Thyroid gland (tissue), 7 donors: ENCODE measurements around the genes UBE2E1, CMC1 and AZI2.

GRCh38 chr3:23268930-23269783, 66.0 kb downstream of the UBE2E2 start:
- PRO-cap, 2 experiments: no peak in any of the 2 experiments
- RAMPAGE, long total RNA, 5 experiments: no peak in any of the 5 experiments

- PRO-cap, 2 experiments: no peak in any of the 2 experiments
- RAMPAGE, long total RNA, 5 experiments: no peak in any of the 5 experiments
Measured at GRCh38 chr3:23389628-23390161, 186.6 kb downstream of the UBE2E2 start.

DNA sequence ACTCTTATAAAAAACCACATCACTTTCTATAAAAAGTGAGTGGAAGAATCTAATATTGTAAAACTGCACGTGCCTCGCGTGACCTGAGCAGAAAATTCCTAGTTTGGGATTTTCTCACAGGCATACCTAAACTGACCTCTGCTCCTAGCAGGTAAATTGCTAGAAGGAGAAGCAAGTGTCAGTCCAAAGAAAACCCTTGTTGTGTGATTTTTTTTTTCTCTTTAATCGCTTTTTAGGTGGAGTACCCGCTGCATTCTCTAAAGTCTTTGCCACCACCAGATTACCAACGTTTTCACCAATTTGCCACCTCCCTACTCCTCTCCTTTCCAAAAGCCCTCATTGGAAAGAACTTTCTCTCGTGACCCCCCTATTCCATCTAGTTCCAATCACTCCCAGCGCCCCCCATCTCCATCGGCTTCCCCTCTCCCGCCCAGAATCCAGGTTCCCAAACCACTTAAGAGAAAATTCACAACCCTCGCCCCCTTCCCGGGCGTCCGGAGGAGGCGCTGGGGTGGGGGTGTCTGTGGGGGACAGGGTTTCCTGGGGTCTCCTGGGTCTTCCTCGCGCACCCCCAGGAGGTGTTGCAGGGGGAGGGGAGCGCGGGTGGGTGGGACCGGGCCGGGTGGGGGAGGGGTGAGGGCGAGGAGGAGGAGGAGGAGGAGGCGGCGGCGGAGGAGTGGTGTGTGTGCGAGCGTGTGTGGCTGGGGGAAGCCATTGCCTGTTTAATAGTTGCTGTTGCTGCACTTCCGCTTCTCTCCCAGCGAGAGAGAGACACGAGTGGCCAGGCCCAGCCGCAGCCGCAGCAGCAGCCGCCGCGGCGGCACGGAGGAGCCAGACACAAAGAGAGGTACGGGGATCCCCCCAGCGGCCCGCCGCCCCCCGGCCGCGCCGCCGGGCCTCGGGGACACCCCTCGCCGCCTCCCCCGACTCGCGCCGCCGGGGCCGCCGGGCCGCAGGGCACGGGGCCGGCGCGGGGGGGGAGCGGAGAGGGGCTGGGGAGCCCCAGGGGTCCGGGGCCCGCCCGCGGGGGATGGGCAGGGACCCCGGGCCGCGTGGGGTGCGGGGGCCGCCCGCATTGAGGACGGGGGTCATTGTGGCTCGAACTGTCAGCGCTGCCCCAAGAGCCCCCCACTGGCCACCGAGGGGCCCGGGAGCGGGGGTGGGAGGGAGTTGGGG, at the start of gene UBE2E1:
Gene UBE2E1, plus strand, starts transcription at position 714 of the 1,176 bp plus-strand sequence.
- PRO-cap, 2 experiments: peak in 2 of 2 experiments; most common plus-strand start position 751 of the sequence (in 1); most common minus-strand start position 724 of the sequence (in 2)
- RAMPAGE, long total RNA, 5 experiments: start-site peak on the plus strand in 2 of 5 experiments, centred at positions 722 to 778 of the sequence, 378 to 746 reads per replicate

DNA sequence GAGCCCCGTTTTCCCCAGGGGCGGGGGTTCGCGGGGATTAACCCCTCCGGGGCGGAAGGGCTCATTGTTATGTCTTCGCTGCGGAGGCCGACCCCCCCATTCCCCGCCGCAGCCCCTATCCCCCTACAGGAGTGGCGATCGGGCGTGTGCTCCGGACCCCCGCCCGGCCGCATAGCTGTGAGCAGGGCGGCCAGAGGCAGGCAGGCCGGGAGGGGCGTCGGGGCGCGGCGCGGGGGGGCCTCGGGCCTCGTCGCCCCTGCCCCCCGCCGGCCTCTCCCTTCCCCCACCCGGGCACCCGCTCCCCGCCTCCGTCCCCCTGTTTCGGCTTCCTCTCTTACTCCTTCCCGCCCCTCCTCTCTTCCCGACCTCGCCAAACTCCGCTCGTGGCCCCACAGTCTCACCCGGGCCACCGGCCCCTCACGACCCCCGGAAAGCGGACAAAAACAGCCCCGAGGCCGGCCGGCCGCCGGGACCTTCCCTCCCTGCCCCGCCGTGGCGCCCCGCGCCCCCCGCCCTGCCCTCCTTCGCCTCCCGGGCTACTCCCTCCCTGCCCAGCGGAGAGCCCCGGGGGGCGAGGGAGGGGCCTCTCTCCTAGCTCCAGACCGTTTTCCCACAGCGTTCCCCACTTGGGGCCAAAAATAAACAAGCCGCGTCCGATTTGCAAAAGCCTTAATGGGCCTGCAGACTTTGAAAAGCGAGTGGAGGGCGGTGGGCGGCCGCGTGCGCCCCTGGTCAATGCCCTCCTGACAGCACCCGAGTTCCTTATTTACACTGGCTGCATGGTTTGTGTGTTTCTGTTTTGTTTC, 866 bp downstream of the UBE2E1 start:
- PRO-cap, 2 experiments: peak in 2 of 2 experiments; most common plus-strand start position 373 of the sequence (in 1); most common minus-strand start position 745 of the sequence (in 2)
- RAMPAGE, long total RNA, 5 experiments: no peak in any of the 5 experiments

- PRO-cap, 2 experiments: no peak in any of the 2 experiments
- RAMPAGE, long total RNA, 5 experiments: no peak in any of the 5 experiments
Measured at GRCh38 chr3:23958656-23959495, 13.8 kb downstream of the NR1D2 start.

DNA sequence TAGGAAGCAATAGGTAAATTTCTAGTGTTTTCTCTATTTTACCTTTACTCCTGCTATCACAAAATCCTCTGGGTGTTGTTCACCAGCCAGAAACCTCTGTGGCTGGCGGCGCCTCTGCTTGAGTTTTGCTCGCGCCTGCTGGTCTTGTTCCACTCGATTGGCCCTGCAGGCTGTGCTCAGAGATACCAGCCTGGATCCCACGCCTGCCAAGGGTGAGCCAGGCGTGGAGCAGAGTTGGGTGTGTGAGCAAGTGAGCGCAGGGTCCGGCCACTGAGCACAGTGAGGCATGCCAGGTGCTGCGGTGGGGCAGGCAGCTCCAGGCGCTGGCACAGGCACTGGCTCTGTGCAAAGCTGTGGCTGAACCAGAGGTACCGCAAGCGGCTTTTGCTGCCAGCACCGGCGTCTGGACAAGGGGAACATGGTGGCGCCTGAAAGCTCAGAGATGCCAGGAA, 73.6 kb downstream of the NR1D2 start:
- PRO-cap, 2 experiments: peak in 2 of 2 experiments; most common plus-strand start position 277 of the sequence (in 2); most common minus-strand start position 98 of the sequence (in 2)
- RAMPAGE, long total RNA, 5 experiments: start-site peak on the plus strand in 2 of 5 experiments, centred at positions 286 to 300 of the sequence, 16 to 17 reads per replicate

GRCh38 chr3:24340189-24340702, 154.4 kb downstream of the THRB start:
- PRO-cap, 2 experiments: no peak in any of the 2 experiments
- RAMPAGE, long total RNA, 5 experiments: no peak in any of the 5 experiments

GRCh38 chr3:24453668-24454198, 40.9 kb downstream of the THRB start:
- PRO-cap, 2 experiments: no peak in any of the 2 experiments
- RAMPAGE, long total RNA, 5 experiments: no peak in any of the 5 experiments

GRCh38 chr3:25508225-25508743, 80.2 kb downstream of the RARB start:
- PRO-cap, 2 experiments: no peak in any of the 2 experiments
- RAMPAGE, long total RNA, 5 experiments: no peak in any of the 5 experiments

- PRO-cap, 2 experiments: no peak in any of the 2 experiments
- RAMPAGE, long total RNA, 5 experiments: no peak in any of the 5 experiments
Measured at GRCh38 chr3:25618351-25618884, 46.3 kb downstream of the TOP2B start.

- PRO-cap, 2 experiments: peak in 1 of 2 experiments; most common plus-strand start chr3:25788803 (in 1)
- RAMPAGE, long total RNA, 5 experiments: no peak in any of the 5 experiments
Measured at GRCh38 chr3:25788459-25789132, 1.3 kb upstream of the OXSM start.

GRCh38 chr3:26768278-26768685, 145.7 kb downstream of the LRRC3B start:
- PRO-cap, 2 experiments: no peak in any of the 2 experiments
- RAMPAGE, long total RNA, 5 experiments: no peak in any of the 5 experiments

GRCh38 chr3:27426149-27426581, 57.0 kb upstream of the NEK10 start:
- PRO-cap, 2 experiments: no peak in any of the 2 experiments
- RAMPAGE, long total RNA, 5 experiments: no peak in any of the 5 experiments

DNA sequence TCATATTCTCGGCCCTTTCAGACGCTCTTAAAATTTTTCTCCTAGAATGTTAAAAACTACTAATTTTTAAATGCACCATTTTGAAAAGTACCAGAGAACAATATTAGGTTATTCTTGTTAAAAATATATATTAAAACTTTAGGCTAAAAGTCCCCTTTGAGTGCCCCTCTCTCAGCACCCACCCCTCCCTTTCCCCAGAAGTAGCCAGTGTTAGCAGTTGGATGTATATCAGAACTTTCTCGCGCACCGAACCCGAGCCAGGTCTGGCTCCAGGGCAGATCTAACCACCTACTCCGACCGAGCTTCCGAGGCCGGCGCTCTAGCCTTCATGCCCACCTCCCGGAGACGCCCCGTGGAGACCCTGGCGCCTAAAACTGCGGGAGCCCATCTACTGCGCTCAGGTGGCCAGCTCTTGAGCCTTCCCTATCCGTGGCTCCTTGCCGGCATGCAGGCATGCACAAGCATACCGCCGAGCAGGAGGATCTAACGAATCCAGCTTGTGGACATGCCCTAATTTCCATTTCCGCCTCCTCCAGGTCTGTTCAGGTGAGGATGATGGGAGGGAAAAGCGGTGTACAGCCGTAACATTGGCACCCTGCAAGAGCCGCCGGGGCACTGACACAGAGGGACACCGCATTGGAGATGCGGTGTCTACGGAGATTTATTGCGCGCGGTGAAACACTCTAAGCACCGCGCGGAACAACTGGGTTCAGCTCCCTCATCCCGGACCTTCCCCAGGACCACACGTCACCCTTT, 1.3 kb downstream of the EOMES start:
- PRO-cap, 2 experiments: no peak in any of the 2 experiments
- RAMPAGE, long total RNA, 5 experiments: no peak in any of the 5 experiments

GRCh38 chr3:28007929-28008766, 233.3 kb upstream of the CMC1 start:
- PRO-cap, 2 experiments: peak in 1 of 2 experiments; most common plus-strand start chr3:28008341 (in 1)
- RAMPAGE, long total RNA, 5 experiments: no peak in any of the 5 experiments

- PRO-cap, 2 experiments: peak in 2 of 2 experiments; most common plus-strand start chr3:28241619 (in 2); most common minus-strand start chr3:28241441 (in 2)
- RAMPAGE, long total RNA, 5 experiments: start-site peak on the plus strand in 4 of 5 experiments, at chr3:28241587-28241651 at its widest, 118 to 758 reads per replicate
Measured at GRCh38 chr3:28241133-28242187, at the start of gene CMC1. Gene CMC1 (plus strand): TSS chr3:28241619.

GRCh38 chr3:28348336-28349310, at the start of gene AZI2:
Gene AZI2 (minus strand): TSS chr3:28348824.
- PRO-cap, 2 experiments: peak in 2 of 2 experiments; most common plus-strand start chr3:28348679 (in 1); most common minus-strand start chr3:28348586 (in 2)
- RAMPAGE, long total RNA, 5 experiments: start-site peak on the plus strand in 4 of 5 experiments, at chr3:28348718-28349227 at its widest, 31 to 93 reads per replicate; start-site peak on the minus strand in 3 of 5 experiments, at chr3:28348609-28349049 at its widest, 17 to 138 reads per replicate

- PRO-cap, 2 experiments: no peak in any of the 2 experiments
- RAMPAGE, long total RNA, 5 experiments: no peak in any of the 5 experiments
Measured at GRCh38 chr3:28349733-28350163, 1.1 kb upstream of the AZI2 start.

- PRO-cap, 2 experiments: no peak in any of the 2 experiments
- RAMPAGE, long total RNA, 5 experiments: no peak in any of the 5 experiments
Measured at GRCh38 chr3:29282350-29282520, 1.4 kb downstream of the RBMS3 start.

DNA sequence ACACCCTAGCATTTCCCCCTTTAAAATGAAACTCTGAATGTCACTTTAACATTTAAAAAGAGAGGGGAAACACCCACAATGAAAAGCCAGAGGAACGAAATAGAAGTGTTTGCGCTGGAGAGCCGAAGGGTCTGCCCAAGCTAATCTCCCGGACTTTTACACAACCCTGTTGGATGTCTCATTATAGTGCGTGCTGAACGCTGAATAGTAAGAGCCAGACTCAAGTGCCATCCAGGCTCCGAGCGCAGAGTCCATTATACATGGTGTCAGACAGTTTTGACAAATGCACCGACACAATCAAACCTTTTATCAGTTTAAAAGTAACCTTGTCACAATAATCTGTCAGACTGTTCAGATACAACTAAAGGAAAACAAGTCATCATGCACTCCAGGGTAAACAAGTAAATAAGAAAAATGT, 159.7 kb downstream of the RBMS3 start:
- PRO-cap, 2 experiments: peak in 1 of 2 experiments; most common plus-strand start position 217 of the sequence (in 1); most common minus-strand start position 158 of the sequence (in 1)
- RAMPAGE, long total RNA, 5 experiments: no peak in any of the 5 experiments